Measurements from ENCODE around the genes OR1E1 and CAMKK1.

DNA sequence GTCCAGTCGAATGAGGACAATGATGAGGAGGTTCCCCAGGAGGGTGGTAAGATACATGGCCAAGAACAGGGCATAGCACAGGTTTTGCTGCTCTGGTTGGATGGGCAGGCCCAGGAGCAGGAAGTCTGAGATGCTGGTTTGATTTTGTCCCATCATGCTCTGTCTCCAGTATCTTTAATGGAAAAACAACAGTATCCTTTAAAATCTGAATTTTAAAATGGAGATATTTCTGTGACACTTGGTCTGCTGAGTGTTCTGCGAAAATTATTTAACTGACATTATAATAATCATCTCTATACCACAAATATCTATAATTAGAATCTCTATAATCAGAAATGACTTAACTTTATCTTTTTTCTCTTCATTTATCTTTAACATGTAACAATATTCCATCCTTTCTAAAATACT is at the start of gene OR1E1:
Gene OR1E1 (minus strand): TSS at position 156 of the 408 bp plus-strand sequence.
- RRBS, 2 experiments, result no CpG with 5 or more reads among the region's 2 CpGs

DNA sequence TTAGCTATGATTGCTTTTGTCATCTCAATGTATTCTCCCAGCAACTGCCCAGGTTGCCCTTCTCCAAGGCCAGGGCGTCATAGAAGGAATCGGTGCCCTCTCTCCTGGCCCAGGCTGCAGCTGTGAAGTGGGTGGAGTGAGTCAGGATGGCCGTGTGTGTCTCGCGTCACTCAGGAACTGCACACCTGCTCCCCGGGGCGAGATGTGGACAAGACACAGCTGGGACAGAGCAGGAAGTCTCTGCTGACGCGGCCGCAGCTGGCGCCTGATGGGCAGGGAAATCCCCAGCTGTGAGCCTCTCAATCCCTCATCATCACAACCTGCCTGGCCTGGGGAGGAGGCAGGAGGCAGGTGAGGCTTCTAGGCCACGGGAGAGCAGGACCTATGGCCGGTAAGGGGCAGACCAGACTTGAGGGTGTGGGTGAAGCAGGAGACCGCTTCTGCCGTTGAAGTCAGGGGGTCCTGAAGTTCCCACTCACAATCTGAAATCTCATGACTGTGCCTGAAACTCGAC is 971 bp upstream of the TRPV3 start:
- RRBS, 2 experiments, result no CpG with 5 or more reads among the region's 16 CpGs

- RRBS, 2 experiments, result no CpG with 5 or more reads among the region's 5 CpGs
Measured at GRCh38 chr17:3639701-3640259, 3.2 kb downstream of the CTNS start.

GRCh38 chr17:3696854-3697168 is 856 bp upstream of the P2RX5 start:
- RRBS, 2 experiments, result no CpG with 5 or more reads among the region's 16 CpGs

DNA sequence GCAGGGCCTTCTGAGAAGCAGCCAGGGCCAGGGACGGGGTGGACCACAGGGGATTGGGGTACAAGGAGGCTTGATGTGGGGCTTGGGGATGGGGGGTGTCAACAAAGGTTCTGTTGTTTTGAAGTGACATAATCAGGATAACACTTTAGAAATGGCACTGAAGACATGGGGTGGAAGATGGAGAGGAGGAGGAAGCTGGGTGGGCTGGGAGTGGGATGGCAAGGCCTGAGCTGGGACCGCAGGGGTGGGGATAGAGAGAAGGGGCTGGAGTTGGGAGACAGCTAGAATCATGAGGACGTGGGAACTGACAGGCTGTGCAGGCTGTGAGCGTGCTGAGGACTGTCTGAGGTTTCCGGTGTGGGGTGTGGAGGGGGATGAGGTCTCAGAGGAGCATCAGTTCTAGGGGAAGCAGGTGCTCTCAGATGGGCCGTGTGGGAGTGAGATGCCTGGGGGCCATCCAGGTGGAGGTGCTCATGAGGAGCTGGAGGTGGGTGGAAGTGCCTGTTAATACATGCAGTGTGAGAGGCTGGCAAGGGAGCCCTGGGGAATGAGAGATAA is 27.1 kb downstream of the HASPIN start:
- RRBS, 2 experiments, result no CpG with 5 or more reads among the region's 6 CpGs

DNA sequence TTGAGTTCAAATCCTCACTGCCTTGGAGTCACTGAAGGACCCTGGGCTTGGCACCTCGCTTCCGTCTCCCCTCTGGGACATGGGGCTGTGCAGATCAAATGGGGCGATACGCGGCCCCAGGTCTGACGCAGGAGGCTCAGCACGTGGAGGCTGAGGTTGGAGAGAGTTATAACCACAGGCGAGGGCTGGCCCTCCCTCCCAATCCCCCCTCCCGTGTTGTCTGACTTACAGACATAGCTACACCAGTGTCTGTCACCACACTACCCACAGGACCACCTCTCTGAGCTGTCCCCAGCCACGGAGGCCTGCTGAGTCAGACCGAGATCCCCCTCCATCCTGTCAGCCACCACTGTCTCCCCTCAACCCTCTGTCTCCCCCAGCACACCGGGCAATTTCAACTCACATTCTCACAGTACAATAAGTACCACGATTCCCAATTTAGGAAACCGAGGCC is 4.6 kb downstream of the ITGAE start:
- RRBS, 2 experiments, result no CpG with 5 or more reads among the region's 14 CpGs

DNA sequence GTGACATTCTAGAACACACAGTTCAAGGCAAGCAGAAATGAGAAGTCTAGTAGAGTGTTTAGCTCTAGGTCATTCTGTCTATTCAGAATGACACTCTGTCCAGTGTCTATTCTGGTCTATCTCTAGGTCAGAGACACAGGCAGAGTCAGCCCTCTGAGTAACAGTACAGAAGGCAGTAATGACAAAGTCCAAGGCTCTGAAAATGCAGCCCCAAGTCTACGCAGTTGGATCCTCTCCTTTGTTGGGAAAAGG is 17.4 kb downstream of the NCBP3 start:
- RRBS, 2 experiments, result no CpG with 5 or more reads among the region's 1 CpG

GRCh38 chr17:3892857-3893936 is at the start of gene CAMKK1:
TSS of gene CAMKK1 (minus strand) at chr17:3893053.
- RRBS, 2 experiments, result 1 to 2% methylated on average over 38 to 50 of the region's 98 CpGs

DNA sequence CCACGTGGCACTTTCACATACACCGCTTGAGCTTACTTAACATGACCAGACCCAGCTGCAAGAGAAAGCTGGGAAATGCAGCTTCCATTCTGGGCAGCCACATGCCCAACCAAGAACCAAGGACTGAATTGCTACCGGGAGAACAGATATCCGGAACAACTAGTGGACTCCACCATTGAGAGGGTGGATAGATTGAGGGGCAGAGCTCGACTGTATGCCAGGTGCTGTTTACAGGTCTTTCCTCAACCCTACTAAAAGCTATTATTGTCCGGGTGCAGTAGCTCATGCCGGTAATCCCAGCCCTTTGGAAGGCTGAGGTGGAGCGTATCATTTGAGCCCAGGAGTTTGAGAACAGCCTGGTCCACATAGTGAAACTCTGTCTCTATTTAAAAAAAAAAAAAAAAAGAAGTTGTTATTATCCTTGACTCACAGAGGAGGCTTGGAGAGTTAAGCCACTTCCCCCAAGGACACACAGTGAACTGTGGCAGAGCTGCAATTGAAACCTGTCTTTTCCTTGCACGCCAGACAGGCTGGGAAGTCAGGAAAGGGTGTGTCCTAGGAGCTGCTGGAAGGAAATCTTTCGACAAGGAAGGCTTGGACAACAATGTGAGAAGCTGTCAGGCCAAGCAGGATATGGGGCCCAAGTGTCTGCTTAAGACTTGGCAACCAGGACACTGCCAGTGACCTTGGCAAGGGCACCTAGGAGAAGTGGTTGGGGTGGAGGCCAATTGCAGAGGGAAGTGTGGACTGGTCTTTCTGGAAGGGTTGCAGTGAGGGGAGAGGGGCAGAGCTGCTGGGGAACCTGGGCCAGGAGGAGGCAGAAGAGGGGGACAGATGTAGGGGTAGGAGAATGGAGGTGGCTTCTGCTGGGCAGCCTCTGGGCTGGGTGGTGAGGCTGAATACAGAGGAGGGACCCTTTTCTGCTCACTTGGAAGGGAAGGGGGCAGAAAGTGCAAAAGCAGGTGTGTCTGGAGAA is 1.9 kb upstream of the CAMKK1 start:
- RRBS, 2 experiments, result 97 to 100% methylated on average over 1 to 2 of the region's 10 CpGs

GRCh38 chr17:3953489-3953982 is 10.7 kb downstream of the ATP2A3 start:
- RRBS, 2 experiments, result no CpG with 5 or more reads among the region's 18 CpGs

DNA sequence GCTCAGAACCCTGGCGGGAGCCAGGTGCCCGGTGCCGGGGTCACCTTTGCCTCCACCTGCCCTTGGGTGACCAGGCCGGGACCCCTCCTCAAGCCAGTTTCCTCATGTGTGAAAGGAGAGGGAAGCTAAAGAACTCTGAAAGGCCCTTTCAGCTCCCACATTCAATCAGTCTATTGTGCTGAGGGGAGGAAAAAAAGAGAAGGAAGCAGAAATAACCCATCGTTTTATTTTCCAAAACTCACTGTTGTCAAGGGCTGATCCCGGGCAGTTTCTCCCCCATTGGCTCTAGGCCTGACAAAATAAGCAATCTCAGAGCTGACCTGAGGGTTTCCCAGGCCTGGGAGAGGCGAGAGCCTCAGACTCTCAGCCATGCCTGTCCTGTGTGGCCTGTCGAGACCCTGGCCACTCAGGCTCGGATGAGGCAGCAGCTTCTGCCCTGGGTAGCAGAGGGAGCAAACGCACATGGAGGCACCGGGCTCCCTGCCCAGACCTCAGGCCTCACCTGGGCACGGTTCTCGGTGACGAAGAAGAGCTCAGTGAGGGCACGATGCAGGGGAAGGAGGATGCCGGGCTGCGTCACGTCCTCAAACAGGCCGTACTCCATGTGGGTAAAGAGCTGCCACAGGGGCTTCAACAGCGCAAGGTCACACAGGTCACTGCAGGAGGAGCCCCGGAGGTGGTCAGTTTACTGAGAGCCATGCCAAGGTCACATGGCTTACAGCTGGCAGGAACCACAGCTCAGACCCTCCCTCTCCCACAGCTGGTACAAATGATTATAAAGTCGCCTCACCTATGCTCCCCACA is 45.1 kb upstream of the ATP2A3 start:
- RRBS, 2 experiments, result 95 to 100% methylated on average over 4 to 8 of the region's 22 CpGs

GRCh38 chr17:4019491-4020091 is 55.4 kb upstream of the ATP2A3 start:
- RRBS, 2 experiments, result no CpG with 5 or more reads among the region's 19 CpGs

GRCh38 chr17:4058811-4059282 is 84.0 kb downstream of the ZZEF1 start:
- RRBS, 2 experiments, result no CpG with 5 or more reads among the region's 3 CpGs

DNA sequence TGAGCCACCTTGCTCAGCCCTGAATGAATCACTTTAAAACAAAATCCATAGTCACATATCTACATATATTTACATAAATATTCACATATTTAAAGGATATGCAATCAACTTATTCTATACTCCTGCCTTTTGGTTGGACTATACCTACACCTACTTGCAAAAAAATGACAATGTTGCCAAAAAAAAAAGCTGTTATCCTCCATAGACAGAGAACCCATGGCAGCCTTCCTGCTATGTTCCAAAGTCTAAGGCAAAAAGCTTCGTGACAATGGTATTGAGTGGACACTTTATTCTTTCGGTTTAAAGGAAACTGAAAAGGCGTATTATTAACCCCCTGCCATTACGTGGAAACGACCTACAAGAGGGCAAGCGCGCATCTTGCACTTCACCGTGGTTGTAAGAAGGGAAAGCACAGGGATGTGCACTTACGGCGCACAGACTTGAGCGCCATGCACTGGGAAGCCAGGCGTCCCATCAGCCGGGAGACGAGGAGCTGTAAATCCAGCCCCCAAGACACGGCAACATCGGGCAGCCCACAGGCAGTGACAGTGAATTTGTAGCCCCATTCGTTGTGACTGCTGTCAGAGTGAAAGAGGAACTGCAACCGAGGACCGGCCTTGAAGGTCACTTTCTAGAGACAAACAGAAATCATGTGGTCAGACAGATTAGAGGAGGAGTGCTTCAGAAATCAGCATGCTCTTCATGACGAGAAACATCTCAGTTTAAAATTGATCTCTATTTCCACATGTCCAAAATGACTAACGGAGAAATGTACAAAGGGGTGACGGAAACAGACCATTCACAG is 68.9 kb downstream of the ZZEF1 start:
- RRBS, 2 experiments, result no CpG with 5 or more reads among the region's 22 CpGs

- RRBS, 2 experiments, result no CpG with 5 or more reads among the region's 3 CpGs
Measured at GRCh38 chr17:4086450-4086836, 56.4 kb downstream of the ZZEF1 start.

DNA sequence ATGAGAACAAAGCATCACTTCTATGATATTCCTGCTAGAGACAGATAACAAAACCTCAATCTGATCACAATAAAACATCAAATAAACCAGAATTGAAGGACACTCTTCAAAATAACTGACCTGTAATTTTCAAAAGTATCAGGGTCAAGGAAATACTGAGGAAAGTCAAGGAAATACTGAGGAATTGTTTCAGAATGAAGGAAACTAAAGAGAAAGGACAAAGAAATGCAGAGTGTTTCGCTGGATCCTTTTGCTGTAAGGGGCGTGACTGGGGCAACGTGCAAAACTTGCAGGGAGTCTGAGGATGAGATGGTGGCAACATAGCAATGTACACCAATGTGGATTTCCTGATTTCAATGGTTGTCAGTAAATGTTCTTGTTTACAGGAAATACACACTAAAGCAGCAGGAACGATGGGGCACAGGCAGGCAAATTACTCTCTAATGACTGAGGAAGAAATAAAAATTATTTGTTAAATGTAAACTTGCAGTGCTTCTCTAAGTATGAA is 34.5 kb downstream of the ZZEF1 start:
- RRBS, 2 experiments, result no CpG with 5 or more reads among the region's 4 CpGs

GRCh38 chr17:4161085-4162293 is 18.5 kb downstream of the CYB5D2 start:
- RRBS, 2 experiments, result 71 to 75% methylated on average over 2 of the region's 16 CpGs

GRCh38 chr17:4176017-4176634 is 33.1 kb downstream of the CYB5D2 start:
- RRBS, 2 experiments, result no CpG with 5 or more reads among the region's 18 CpGs

DNA sequence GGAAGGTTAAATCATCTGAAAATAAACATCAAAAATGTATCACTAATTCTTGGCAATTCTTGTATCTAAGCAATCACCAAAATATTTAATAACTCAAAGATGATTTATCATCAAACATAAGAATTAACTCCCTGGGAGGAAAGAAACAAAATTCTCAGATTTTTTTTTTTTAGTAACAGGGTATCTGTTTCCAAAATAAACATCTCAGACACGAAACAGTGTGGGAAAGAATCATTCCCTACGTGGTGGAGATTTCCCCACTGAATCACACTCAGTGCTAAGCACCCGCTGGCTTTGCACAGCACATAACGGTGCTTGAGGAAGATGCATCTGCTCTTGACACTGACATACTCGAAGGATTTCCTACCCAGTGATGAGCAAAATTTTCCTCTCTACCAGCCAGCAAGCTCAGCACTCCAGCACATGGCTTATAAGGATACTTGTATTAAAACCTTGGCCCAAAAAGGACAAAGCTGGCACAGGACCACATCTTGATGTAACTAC is 59.2 kb downstream of the ANKFY1 start:
- RRBS, 2 experiments, result no CpG with 5 or more reads among the region's 5 CpGs

DNA sequence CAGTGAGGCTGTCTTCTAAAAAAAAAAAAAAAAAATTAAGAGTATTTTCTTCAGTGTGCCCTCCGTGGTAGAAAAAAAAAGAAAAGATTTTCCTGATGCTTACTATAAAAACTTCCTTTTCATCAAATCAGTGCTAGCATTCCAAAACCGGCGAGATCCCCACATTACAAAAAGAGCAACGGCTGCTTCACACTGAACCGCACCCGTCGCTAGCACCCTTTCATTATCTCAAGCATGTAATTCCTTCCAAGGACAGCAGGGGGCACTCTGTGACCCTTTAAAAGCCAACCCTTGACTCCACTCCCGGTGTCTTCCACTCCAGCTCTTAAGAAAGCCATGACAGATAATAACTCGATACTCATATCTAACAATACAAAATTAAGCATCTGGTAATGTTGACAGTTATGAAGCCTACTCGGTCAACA is 48.5 kb downstream of the ANKFY1 start:
- RRBS, 2 experiments, result no CpG with 5 or more reads among the region's 10 CpGs

Measured in NT2/D1 (cell line).